Cardiac fibroblast (primary cell): ENCODE data around the genes NECAP1, CLEC6A, KLRG1, KLRB1 and CLEC1A.

DNA sequence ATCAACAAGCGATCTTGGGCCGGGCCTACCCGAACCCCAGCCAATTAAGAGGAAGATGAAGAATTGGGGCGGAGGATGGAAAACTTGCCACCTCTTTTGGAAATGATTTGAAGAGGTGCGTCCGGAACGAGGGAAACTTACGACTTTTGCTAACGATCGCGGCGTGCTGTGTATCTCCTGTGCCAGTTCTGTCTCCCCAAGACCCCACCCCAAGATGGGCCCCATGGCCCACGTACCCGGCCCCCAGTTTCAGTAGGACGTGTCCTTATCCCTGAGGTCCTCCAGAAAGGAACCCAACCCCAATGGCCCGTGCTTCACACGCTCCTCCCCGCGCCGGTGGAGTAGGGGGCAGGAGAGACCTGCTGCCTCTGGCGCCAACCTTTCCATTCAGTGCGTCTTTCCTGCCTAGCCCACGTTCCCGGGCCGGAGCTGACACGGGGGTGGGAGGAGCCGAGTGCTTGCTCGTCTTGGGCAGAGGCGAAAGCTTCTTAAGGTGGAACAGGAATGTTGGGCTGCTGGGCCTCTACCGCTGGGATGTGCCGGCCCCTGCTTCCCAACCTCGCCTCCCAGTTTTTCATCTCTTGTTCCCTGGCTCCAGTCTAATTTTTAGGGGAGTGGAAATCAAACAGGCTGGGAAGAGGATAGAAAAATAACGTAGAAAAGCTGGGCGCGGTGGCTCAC, 5.6 kb upstream of the FOXJ2 start:
- RRBS = 3% methylated on average over 12 of the region's 35 CpGs

DNA sequence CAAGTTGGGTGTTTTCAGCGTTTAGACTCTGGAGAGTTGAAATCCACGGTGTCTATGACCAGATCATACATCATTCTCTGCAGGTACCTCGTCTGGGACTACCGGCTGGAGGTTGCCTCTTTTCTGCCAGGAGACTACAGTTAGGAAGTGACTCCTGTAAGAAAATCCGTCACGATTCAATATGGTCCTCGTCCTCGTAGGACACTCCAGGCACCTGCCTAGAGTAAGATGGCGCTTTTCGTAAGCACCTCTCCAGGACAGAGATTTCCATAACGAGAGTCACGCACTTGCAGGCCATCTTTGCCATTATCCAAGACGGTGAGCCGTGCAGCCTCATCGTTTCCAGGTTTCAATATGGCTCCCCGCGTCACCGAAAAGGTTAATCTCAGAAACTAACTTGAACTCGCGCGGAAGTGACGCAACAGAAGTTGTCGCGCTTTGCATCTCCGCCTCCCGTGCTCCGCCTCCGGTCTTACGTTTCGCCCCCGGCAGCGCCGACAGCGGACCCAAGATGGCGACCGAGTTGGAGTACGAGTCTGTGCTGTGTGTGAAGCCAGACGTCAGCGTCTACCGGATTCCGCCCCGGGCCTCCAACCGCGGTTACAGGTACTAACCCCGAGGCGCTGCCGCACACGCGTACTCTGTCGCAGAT, at the start of gene NECAP1:
Gene NECAP1 (plus strand): TSS at position 497 of the 652 bp plus-strand sequence.
- RRBS = 1% methylated on average over 9 of the region's 50 CpGs

- RRBS = no CpG with 5 or more reads among the region's 15 CpGs
These were observed 10.9 kb upstream of the ZNF705A start for GRCh38 chr12:8145880-8146448.

DNA sequence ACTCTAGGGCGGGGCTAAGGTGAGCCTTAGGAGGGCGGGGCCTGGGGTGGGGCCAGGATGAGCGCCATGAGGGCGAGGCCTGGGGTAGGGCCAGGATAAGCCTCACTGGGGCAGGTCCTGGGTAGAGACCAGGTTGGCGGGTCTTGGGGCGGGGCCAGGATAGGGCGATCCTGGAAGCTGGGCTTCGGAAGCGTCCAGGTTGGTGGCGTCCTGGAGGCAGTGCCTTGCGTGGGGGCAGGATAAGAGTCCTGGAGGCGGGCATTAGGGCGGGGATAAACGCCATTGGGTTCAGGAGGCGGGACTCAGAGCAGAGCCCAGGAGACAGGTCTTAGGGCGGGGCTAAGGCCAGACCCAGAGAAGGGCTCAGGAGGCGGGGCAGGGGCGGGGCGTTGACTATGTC, 15.7 kb upstream of the FAM90A1 start:
- RRBS = no CpG with 5 or more reads among the region's 19 CpGs

- RRBS = no CpG with 5 or more reads among the region's 2 CpGs
These were observed at the start of gene CLEC6A for GRCh38 chr12:8455689-8456199. TSS of gene CLEC6A (plus strand) at chr12:8455962.

DNA sequence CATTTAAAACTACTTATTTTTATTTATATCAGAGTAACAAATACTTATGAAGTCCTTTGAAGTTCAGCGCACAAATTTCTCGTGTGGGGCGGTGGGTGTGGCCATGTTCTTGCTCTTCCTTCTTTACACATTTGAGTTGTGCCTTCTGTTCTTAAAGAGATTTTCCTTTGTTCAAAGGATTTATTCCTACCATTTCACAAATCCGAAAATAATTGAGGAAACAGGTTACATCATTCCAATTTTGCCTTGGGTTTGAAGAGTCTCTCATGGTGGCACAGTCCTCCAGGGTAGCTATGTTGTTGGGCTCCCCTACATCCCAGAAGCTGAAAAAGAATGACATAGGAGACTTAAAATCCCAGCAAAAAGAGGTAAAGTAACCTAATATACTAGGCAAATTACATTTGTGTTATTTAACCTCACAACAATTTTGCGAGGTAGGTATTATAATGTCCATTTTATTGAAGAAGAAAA, 6.2 kb downstream of the CLEC4E start:
- RRBS = no CpG with 5 or more reads among the region's 5 CpGs

GRCh38 chr12:8987463-8988162, 1.7 kb upstream of the KLRG1 start:
- RRBS = no CpG with 5 or more reads among the region's 3 CpGs

GRCh38 chr12:8989282-8989928, at the start of gene KLRG1:
TSS of gene KLRG1 (plus strand) at chr12:8989546.
- RRBS = no CpG with 5 or more reads among the region's 3 CpGs

GRCh38 chr12:9024887-9025309, 35.6 kb downstream of the KLRG1 start:
- RRBS = no CpG with 5 or more reads among the region's 1 CpG

GRCh38 chr12:9120267-9120897, 4.7 kb upstream of the A2M start:
- RRBS = no CpG with 5 or more reads among the region's 5 CpGs

DNA sequence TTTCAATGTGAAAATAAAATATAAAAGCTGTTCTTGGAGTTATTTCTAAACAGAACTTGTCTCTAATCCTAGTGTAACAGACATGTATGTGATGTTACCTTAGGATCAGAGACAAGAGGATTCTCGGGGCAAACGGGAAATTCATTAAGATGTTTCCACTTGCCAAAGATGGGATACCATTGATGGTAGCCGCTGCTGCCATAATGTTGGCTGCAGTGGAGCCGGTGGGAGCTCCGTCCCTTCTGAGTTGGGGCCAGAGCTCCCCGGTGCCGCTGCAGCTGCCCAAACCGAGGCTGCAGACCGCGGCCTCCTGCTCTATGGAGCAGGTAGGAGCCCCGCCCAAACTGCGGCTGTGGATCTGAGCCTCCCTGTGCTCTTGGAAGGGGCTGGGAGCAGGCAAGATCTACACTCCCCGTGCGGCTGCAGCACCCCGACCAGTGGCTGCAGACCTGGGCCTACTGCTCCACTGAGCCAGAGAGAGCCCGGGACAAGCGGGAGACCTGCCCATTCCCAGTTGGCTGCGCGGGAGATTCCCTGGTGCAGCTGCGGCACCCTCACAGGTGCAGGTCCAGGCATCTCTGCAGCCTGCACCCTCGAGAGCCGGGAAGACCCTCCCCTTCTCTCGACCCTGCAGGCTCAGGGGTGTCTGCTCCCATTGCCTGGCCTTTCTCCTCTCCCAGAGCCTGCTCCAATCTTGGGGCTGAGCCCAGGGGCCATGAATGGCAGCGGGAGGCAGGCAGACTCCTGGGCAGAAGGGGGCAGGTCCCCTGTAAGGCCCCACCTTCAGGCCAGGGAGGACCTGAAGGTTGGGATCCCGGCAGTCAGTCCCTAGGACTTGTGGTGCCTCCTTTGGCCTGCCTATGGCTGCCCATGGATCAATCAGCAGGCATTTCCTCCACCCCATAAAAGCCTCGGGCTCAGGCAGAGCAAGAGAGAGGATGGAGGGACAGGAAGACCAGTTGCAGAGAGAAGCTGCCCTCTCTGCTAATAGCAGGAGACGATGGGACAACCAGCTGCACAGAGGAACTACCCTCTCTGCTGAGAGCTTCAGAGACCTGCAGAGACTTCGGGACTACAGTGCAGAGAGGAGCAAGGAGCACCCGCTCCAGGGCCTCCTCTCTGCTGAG, 8.7 kb upstream of the A2M start:
- RRBS = no CpG with 5 or more reads among the region's 29 CpGs

GRCh38 chr12:9146740-9147162, 31.0 kb upstream of the A2M start:
- RRBS = no CpG with 5 or more reads among the region's 2 CpGs

- RRBS = no CpG with 5 or more reads among the region's 3 CpGs
These were observed at the start of gene KLRB1 for GRCh38 chr12:9607576-9608182. TSS of gene KLRB1 (minus strand) at chr12:9607916.

DNA sequence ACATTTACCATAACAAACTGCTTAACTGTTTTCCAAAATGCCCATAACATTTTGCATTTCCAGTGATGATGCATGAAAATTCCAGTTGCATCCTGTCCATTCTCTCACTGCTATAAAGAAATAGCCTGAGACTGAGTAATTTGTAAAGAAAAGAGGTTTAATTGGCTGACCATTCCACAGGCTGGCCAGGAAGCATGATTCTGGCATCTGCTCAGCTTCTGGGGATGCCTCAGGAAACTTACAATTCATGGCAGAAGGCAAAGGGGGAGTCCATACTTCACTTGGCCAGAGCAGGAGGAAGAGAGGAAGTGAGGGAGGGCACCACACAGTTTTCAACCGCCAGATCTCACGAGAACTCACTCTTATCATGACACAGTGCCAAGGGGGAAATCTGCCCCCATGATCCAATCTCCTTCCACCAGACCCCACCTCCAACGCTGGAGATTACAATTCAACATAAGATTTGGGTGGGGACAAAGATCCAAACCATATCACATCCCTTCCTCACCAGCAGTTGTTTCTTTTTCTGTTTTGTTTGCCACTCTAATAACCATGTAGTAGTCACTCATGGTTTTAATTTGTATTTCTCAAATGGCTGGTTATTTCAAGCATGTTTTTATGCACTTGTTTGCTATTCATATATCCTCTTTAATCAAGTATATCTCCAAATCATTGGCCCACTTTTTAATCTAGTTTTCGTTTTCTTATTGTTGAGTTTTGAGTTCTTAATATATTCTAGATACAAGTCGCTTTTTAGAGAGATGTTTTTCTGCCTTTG, 18.1 kb upstream of the CLEC2D start:
- RRBS = no CpG with 5 or more reads among the region's 5 CpGs

- RRBS = no CpG with 5 or more reads among the region's 1 CpG
These were observed 1.3 kb upstream of the CLEC2D start for GRCh38 chr12:9668035-9668692.

GRCh38 chr12:9736787-9737211, 23.9 kb downstream of the CD69 start:
- RRBS = no CpG with 5 or more reads among the region's 4 CpGs

- RRBS = no CpG with 5 or more reads among the region's 6 CpGs
These were observed 8.9 kb downstream of the CD69 start for GRCh38 chr12:9751510-9752505.

DNA sequence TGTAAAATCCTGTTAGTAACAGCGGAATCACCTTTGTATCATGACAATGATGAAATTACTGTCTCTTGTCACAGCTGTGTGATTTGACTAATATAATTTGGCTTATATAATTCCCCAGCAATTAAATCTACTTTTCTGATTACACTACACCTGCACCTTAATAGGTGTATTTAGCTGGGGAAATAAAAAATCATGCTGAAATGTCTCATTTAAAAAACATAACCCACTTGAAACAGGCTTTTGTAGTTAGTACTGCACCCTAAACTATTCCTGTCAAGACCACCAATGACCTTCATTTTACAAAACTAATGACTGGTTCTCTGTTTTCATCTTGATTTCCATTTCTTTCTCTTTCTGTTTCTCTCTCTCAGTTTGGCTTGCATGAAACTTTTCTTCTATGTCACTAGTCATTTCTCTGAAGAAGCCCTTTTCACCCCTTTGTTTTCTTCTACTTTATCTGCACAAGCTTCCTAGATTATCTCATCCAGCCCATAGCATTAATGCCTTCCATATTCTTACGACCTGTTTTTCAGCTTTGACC, 32.9 kb upstream of the KLRF1 start:
- RRBS = no CpG with 5 or more reads among the region's 2 CpGs

- RRBS = no CpG with 5 or more reads among the region's 5 CpGs
These were observed 4.3 kb downstream of the CLEC2B start for GRCh38 chr12:9864613-9865531.

DNA sequence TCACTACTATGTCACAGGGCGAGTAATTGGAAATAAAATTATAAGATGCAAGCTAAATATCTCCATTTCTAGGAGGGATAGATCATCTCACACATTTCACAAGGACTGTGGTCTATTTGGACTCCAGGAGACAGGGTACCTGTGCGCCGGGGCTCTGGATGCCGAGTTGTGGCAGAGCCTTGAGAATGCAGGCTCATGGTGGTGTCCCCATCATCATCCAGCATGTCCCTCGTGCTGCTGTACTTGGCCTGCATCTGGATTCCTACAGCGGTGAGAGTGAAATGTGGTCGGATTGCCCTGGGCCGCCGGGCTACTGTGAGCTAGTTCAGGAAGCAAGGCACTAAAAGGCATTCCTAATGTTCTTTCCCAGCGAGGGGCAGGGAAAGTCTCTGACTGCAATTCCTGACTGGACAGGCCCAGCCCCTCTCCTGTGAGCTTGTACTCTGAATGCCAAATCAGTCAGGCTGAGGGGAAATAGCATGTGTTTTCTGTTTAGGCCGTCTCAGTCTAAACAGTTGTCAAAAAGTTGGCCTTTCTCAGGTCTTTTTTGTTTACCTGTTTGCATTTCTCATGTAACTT, at the start of gene CLEC1A:
Gene CLEC1A (minus strand): TSS at position 317 of the 579 bp plus-strand sequence.
- RRBS = no CpG with 5 or more reads among the region's 11 CpGs